PC-3 (cell line): ENCODE data around the genes ACTR6 and SCYL2.

DNA sequence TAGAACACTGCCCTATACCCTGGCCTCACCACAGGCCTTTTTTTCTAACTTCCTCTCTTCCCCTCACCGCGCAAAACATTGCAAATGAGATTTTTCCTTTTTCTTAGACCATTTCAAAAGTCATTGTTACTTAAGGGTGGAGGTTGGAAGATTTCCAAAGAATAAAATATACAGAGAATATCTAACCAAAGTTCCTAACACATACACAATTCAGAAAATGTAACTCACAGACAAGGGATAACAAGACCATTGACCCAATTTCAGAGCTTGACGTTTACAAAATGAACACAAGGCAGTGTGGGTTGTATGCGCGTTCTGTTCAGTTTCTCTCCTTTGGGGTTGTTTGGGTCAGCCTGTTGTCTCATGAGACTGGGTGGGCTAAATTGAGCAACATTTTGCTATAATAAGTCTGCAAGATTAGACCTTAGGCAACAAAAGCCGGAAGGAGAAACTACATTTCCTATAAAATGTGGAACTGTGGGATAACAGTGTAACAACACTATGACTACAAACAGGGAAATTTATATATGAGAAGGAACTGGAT lies 18.8 kb upstream of the LTA4H start:
- RAMPAGE, long total RNA: no peak

GRCh38 chr12:96248456-96248855 lies 54.3 kb downstream of the ELK3 start:
- RAMPAGE, long total RNA: no peak

GRCh38 chr12:96268896-96269868 lies 75.0 kb downstream of the ELK3 start:
- RAMPAGE, long total RNA: no peak

DNA sequence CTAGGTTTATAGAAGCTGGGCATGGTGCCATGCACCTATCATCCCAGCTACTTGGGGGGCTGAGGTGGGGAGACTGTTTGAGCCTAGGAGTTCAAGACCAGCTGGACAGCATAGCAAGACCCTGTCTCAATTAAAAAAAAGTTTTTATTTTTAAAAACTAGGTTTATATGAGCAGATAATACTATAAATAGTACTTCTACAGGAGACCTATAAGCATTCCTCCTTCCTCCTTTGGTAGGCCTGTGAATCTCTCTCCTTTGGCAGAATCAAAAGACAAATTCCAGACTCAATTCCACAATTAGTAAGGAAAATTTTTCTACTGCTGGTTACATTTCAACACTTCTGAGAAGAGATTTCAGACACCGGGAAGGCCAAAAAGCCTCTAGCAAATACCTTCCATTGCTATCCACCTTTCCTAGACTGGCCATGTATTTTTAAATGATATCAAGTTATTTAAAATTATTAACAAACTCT lies 34.5 kb downstream of the CDK17 start:
- RAMPAGE, long total RNA: no peak

DNA sequence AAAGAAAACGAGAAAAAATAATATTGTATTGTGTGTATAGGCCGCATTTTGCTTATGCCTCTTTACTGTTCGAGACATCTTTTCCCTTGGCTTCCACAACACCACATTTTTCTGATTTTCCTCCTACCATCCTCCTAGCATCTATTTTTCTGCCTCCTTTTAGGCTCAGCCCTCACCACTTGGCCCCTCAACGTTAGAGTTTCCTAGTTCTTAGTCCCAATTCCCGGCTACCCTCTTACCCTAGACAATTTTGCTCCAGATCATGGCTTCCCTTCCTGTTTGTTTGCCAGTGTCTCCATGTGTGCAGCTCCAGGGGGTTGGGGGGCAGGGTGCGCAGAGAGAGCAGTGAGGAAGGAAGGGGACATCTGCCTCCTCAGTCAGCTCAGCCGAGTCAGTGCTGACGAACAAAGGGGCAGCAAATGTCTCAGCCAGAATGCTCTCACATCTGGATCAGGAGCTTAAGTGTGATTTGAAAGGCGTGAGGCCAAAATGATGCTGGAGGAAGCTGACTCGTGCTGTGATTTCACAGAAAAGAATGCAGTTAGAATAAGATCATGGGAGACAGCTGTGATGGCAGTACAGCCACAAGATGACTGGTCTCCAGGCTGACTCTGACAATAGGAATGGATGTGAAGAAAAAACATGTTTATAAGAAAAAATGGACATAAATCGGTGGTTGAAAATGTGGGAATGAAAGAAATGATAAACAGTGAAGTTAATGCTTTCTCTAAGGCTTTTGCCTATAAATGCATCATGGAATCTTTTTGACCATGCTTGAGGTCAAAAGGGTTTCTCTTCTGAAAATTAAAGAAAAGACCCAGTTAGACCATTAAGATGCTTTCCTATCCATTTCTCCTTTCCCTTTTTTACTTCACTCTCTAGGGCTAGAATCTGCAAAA lies 27.1 kb upstream of the CDK17 start:
- RAMPAGE, long total RNA: no peak

- RAMPAGE, long total RNA: no peak
Observed at GRCh38 chr12:97456867-97457124, 549.7 kb downstream of the NEDD1 start.

DNA sequence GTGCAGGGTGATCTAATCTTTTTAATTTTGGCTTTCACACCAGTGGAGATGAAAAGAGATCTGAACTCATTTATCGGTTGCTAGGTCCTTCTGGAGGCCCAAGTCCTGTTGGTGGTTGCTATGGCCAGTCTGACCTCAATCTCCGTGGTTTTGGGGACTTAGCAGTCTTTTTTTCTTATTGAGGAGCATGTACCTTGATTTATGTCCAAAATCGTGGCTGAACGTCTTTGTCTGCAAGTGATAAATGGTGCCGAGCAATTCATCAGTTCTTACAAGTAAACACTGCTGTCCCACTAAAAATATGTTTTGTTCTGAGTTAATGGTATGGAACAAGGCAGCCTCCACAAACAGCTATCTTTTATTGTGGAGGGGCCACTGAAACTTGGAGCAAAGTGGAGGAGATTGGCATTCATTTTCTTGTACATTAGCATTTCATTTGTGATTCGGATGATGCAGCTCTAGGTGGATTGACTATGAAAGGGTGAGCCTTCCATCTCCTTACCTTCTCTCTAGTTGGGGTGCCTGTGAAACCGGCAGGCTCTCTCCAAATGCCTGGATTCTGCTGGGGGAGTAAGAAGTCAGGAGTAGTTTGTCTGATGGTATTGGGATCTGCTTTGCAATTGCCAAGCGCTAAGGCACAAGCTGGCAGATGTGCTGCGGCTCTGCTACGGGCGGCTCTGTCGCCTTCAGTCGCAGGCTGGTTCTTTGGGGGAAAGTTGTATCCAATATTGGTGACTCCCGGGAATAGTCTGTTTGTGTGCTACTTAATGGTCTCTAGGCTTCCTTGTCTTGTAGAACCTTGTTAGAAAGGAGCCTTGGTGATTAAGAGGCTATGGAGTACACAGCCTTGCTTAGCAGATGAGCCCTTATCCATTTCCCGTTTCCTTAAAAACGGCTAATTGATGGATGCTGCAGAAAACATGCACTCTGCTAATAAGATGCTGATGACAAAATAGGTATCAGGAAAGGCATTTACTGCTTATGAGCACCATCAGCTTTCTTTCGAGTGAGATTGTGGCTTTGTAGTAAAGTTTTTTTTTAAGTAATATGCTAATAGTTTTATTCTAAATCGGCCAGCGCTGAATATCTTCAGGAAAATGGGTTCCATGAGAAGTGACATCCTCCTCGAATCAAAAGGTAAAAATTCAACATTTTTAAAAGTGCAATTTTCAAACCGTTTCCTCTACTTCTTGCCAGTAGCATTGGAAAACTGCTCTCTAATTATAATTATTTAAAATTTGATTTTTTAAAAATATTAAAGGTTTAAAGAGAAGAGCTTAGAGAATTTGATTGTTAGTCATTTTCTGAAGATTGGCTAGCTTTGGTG lies 558.0 kb downstream of the NEDD1 start:
- RAMPAGE, long total RNA: no peak

DNA sequence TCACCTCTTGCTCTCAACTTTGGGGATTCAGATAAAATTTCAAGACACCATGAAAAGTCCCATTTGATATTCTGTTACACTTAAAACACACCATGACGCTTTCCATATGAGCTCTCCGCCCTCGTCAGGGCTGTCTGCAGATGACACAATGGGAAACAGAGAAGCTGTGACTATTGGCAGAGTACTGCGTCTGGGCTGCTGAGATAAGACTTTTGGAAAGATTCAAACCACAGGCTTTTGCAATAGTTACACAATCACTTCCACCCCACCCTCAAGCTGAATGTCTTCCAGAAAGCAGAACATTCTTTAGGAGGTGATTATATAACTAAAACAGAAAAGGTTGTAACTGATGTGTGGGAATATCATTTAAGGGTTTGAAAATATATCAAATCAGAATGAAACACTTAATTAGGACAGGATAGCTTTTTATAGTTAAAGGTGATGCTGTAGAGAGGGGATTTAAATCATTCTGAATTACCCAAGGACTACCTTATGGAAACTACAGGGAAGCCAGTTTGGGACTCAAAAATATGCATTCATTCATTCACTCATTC lies 75.3 kb upstream of the TMPO start:
- RAMPAGE, long total RNA: no peak

DNA sequence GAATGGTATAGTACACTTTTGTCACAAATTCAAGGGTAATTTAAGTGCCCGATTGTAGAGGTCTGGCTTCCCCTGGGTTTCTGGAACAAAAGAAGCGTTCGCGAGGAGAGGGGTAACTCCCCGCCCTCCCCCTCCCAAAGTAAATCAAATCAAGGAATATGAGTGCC lies 526 bp upstream of the TMPO start:
- RAMPAGE, long total RNA: no peak

- RAMPAGE, long total RNA: no peak
Observed at GRCh38 chr12:98645353-98645862, 318 bp downstream of the APAF1 start.

GRCh38 chr12:99600261-99600889 lies 47.2 kb upstream of the GARIN6 start:
- RAMPAGE, long total RNA: no peak

DNA sequence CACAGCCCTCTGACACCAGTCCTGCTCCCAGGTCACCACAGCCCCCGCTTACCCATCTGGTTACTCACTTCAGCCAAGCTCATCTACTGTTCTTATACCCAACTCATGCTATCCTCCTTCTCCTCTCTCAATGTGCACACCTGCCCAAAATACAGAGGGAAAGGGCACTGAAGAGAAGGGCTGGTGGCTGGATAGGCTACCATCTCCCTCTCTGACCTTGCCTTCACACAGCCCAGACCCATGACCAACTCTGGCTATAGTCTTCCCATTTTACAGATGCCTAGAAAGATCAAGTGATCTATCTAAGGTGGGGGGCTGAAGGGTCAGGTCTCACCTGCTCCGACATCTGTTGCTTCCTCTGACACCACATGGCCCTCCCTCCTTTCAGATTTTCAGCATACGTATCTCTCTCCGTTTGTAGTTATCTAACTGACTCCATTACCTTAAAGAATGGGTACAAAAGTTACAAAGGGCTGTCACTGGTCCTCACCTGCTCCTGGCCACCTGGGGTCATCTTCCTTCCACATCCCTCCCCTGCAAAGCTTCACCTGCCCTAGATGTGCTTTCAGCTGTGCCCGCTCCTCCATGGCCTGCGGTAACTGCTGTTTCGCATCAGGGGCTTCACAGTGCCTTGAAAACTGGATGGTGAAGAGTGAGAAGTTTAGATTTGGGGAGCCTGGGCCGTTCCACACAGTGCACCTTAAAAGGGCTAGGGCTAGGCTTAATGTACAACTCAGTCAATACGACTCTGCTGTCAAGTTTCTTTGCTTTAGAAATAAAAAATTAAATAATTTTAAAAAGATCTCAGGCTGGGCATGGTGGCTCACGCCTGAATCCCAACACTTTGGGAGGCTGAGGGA lies 24.6 kb upstream of the BLTP3B start:
- RAMPAGE, long total RNA: no peak

- RAMPAGE, long total RNA: start-site peak on the plus strand at chr12:100200794-100200834, 57 and 35 reads in 2 replicates
Observed at GRCh38 chr12:100200374-100201336, at the start of gene ACTR6. TSS of gene ACTR6 (plus strand) at chr12:100200815.

- RAMPAGE, long total RNA: no peak
Observed at GRCh38 chr12:100266526-100267763, at the start of gene SCYL2. TSS of gene SCYL2 (plus strand) at chr12:100267177.

- RAMPAGE, long total RNA: no peak
Observed at GRCh38 chr12:100986761-100987040, 192.1 kb downstream of the ANO4 start.

- RAMPAGE, long total RNA: no peak
Observed at GRCh38 chr12:101204859-101205378, 5.1 kb downstream of the SLC5A8 start.

- RAMPAGE, long total RNA: no peak
Observed at GRCh38 chr12:101607917-101608350, 13.2 kb downstream of the MYBPC1 start.

DNA sequence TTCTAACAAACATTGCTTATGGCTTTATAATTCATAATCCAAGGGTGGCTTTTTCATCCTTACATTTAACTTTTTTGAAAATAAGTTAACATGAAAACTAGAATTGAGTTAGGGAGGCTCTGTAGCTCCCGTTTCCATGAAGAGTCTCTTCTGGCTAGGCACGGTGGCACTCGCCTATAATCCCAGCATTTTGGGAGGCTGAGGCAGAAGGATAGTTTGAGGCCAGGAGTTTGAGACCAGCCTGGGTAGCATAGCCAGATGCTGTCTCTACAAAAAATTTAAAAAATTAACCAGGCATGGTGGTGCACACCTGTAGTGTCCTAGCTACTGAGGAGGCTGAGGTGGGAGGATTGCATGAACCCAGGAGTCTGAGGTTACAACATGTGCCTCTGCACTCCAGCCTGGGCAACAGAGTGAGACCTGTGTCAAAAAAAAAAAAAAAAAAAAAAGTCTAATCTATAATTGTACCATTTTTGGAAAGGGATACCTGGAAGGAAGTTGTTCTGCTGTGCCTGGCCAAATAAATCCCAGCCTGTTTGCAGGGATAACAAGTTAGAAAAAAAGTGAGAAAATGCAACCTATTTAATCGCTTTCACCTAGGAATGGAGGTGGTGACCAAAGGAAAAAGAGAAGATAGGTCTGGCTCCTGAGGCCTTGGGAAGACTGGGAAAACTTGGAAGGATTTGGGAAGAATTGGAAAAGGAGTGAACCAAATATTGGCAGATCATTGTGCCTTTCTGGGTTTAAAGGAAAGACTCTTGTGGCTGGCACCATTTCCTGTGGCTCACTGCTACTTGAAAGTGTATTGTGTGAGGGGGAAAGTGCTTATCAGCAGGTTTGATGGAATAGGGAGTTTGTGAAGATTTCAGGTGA lies 11.8 kb downstream of the CHPT1 start:
- RAMPAGE, long total RNA: no peak

DNA sequence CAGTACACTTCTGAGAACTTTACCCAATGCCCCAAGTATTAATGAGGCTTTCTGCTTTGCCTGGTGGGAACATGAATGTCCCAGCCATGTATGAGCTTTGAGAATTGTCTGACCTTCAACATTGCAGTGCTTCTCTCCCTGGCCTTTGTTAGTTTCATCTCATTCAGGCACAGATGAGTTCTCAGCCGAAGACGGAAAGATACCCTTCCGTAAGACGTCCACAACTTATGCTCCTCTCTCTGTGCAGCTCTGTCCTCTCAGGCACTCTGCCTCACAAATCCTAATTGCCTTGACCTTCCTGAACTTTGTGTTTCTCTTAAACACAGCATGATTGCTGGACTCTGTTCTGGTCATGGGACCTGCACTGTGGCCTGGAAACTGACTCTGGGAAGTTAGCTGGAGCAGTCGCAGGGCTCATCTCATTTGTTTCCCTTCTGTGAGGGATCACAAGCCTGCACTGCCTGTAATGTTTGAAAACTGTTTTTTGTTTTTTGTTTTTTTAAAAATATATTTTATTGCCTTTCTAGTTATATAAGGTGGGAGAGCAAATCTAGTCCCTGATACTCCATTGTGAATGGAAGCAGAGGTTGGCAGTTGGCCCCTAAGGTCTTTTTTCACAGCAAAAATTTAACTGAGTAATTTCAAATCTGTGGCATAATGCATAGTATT lies 15.8 kb downstream of the CHPT1 start:
- RAMPAGE, long total RNA: no peak

- RAMPAGE, long total RNA: no peak
Observed at GRCh38 chr12:101729351-101730239, 9.7 kb downstream of the SYCP3 start.